Occipital lobe (tissue), 2 donors: ENCODE data around the gene MTCH1.

GRCh38 chr6:35931047-35931802 lies 10.3 kb upstream of the SRPK1 start:
- RAMPAGE, long total RNA = no peak

DNA sequence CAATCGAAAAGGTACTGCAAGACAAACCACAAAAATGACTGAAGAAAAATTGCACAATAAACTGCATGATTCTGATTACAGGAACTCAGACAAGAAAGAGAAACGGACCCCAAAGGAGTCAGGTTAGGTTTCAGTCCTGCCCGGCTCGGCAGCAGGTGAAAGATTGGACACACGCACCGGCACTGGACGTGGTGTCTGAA lies 5.2 kb downstream of the SLC26A8 start:
- RAMPAGE, long total RNA = no peak

DNA sequence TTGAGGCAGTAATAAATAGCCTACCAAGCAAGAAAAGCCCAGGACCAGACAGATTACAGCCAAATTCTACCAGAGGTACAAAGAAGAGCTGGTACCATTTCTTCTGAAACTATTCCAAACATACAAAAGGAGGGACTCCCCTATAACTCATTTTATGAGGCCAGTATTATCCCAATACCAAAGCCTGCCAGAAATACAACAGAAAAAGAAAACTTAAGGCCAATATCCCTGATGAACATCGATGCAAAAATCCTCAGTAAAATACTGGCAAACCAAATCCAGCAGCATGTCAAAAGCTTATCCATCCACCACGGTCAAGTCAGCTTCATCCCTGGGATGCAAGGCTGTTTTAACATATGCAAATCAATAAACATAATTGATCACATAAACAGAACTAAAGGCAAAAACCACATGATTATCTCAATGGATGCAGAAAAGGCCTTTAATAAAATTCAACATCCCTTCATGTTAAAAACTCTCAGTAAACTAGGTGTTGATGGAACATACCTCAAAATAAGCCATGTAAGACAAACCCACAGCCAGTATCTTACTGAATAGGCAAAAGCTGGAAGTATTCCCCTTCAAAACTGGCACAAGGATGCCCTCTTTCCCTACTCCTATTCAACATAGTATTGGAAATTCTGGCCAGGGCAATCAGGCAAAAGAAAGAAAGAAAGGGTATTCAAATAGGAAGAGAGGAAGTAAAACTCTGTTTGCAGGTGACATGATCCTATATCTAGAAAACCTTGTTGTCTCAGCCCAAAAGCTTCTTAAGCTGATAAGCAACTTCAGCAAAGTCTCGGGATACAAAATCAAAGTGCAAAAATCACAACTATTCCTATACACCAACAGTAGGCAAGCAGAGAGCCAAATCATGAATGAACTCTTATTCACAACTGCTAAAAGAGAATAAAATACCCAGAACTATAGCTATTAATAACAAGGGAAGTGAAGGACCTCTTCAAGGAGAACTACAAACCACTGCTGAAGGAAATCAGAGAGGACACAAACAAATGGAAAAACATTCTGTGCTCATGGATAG lies 43.4 kb upstream of the MAPK13 start:
- RAMPAGE, long total RNA = no peak

DNA sequence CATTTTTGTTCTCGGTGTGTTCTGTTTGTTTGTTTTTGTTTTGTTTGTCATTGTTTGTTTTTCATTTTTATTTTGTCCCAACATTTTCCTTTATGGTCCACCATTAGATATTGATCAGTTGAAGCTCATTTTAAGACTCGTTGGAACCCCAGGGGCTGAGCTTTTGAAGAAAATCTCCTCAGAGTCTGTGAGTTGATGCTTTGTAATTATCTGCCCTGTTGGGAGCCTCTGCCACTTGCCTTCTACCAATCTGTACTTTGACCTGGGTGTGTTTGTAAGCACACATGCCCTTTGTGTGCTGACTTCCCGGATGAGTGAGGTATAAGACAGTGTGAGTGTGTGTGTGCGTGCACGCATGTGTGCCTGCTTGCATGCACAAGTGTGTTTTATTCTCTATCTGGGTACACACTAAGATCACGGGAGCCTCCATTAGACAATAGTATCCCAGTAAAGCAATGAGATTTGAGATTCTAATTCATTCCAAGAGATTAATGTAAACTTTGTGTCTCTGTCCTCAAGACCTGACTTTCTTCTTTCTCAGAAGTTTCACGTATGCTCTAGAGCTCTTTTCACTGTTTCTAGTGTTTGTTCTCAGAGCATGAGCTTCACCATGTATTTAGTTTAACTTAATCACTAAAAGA lies 34.3 kb upstream of the MAPK13 start:
- RAMPAGE, long total RNA = no peak

- RAMPAGE, long total RNA = no peak
These were observed 10.0 kb upstream of the MAPK13 start for GRCh38 chr6:36120171-36120869.

- RAMPAGE, long total RNA = no peak
These were observed 605 bp upstream of the MAPK13 start for GRCh38 chr6:36129821-36129995.

- RAMPAGE, long total RNA = no peak
These were observed 9.0 kb upstream of the BNIP5 start for GRCh38 chr6:36345549-36346318.

DNA sequence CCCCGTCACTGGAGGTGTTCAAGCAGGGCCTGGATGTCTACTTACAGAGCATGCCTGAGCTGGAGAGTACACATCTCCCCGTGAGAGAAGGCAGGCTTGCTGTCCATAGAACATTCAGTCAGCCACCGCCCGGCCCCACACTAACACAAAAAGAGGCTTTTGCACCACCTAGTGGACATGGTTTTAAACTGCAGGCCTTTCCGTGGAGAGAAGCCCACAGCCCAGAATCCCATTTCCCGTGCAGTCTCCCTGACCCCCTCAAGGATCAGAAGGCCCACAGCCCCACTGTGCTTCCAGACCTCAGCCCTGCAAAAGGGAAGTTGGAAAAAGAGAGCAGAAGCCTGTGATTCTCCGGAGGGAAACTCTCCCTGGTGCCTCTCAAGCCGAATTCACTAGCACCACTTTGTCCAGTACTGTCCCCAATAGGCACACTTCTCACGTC lies 23.8 kb upstream of the BNIP5 start:
- RAMPAGE, long total RNA = no peak

DNA sequence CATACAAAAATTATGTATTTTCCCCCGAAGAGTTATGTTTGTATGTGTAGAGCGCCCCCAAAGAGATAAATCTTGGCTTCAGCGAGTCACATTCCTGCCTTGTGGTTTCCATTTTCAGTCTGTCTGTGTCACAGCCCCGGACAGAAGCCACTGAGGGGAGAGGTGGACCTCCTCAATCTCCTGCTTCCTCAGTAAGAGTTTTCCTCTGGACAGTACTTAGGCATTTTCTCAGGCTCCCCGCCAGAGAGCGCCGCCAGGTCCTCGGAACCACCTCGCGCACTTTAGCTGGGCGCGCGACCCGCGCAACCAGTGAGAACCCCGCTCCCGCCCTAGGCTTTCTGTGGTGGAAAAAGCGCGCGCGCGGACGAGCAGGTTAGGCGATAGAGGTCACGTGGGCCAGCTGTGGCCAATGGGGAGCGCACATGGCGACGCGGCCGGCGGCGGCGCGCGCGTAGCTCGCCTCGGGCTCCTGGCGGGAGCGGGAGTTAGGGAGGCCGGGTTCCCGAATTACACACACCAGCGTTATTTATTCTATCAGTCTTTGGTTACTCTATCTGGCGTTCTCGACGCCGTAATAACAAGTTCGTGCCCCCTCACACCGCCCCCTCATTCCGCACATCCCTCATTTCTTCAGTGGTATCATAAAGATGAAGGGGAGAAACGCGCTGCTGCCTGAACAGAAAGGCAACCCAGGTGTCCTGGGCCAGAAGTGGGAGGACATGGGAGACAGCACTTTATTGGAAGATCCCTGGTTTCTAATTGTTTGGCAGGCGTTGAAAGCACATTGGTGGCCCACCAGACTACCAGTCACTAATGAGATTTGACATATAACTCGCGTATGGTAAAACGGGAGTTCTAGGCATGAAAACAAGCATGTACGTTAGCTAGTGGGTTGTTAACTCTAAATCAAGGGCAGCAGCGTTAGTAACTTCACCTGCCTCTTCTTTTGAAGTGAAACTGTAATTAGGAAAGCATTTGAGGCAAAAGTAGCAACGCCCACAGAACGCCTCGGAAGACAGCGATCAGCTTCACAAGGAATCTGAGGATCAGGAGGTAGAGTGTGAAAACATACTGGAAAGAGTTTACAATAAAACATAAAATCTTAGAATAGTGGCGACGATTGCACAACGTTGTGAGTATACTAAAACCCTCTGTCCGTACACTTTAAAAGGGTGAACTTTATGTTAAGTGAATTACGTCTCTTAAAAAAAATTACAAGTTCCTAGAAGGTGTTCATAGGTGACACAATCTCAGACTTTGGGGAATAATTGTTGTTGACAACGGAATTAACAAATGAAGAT lies 19.1 kb downstream of the PXT1 start:
- RAMPAGE, long total RNA = no peak

GRCh38 chr6:36623250-36623955 lies 29.2 kb downstream of the SRSF3 start:
- RAMPAGE, long total RNA = no peak

- RAMPAGE, long total RNA = no peak
These were observed 39.1 kb upstream of the CDKN1A start for GRCh38 chr6:36639455-36639763.

DNA sequence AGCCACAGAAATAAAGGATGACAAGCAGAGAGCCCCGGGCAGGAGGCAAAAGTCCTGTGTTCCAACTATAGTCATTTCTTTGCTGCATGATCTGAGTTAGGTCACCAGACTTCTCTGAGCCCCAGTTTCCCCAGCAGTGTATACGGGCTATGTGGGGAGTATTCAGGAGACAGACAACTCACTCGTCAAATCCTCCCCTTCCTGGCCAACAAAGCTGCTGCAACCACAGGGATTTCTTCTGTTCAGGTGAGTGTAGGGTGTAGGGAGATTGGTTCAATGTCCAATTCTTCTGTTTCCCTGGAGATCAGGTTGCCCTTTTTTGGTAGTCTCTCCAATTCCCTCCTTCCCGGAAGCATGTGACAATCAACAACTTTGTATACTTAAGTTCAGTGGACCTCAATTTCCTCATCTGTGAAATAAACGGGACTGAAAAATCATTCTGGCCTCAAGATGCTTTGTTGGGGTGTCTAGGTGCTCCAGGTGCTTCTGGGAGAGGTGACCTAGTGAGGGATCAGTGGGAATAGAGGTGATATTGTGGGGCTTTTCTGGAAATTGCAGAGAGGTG lies 744 bp upstream of the CDKN1A start:
- RAMPAGE, long total RNA = no peak

GRCh38 chr6:36690558-36690954 lies 7.1 kb upstream of the RAB44 start:
- RAMPAGE, long total RNA = no peak

GRCh38 chr6:36825944-36826317 lies 13.3 kb downstream of the CPNE5 start:
- RAMPAGE, long total RNA = no peak

GRCh38 chr6:36969917-36970320 lies 15.4 kb downstream of the PI16 start:
- RAMPAGE, long total RNA = no peak

DNA sequence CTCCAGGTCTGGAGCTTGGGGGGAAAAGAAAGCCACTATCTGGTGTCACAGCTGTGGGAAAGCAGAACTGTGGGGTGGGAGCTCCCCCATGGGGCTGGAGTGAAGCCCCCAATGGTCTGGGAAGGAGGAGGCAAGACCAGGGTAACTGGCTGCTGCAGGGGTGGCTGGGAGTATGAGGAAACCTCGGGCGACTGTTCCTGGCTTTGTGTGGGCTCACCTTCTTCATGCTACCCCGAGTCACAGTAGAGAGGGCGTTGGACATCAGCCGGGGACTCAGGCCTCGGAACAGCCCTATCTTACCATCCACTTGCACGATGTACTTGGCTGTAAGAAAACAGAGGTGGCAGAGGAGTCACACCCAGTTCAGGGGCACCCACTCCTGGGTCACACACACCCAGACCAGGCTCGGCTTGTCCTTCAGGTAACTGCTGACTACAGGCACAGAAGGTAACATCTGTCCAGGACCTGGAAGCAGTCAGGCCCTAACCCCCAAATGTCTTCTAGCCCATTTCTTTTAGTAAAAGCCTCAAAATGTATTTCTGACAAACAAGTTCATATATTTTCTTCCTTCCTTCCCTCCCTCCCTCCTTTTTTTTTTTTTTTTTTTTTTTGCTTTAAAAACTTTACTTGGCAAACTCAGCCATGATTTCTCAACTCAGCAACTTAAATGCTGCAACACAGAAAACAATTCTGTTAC lies 7.6 kb downstream of the MTCH1 start:
- RAMPAGE, long total RNA = no peak

- RAMPAGE, long total RNA = no peak
These were observed at the start of gene MTCH1 for GRCh38 chr6:36985980-36987051. TSS of gene MTCH1 (minus strand) at chr6:36986196.

DNA sequence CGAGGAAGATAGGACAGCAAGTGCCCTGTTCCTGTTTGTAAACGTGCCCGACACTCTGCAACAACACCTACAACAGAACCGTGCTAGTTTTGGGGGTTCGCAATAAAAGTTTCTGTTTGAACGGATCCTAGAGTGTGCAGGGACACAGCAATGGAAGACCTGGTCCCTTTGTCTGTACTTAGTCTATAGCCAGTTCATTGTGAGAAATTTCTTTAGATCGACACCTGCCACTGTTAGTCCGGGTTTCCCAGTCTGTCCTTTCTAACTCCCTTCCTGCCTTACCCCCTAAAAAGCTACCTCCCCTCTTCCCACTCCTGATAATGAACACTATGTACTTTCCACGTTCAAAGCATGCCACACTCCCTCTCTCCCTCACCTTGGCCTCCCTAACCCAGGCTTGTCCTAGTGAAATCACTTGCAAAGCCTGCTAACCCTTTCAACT lies 1.1 kb upstream of the MTCH1 start:
- RAMPAGE, long total RNA = no peak

DNA sequence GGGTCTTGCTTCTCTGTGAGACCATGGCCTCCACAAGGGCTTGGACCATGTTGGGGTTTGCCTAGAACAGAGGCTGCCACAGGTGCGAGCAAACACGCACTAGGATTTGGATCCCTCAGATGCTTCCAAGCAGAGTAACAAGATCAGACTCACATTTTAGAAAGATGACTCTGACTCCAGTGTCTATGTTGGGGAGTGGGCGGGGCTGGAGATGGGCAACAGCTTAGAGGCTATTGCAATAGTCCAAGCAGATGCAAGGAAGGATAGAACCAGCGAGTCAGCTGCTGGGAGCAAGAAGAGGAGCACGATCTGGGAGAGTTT lies 52.5 kb downstream of the FGD2 start:
- RAMPAGE, long total RNA = no peak

- RAMPAGE, long total RNA = no peak
These were observed 60.0 kb upstream of the PIM1 start for GRCh38 chr6:37109697-37110598.